Psoas muscle (tissue), 2 donors: ENCODE results near the genes ATP2B2, HRH1 and TSEN2.

DNA sequence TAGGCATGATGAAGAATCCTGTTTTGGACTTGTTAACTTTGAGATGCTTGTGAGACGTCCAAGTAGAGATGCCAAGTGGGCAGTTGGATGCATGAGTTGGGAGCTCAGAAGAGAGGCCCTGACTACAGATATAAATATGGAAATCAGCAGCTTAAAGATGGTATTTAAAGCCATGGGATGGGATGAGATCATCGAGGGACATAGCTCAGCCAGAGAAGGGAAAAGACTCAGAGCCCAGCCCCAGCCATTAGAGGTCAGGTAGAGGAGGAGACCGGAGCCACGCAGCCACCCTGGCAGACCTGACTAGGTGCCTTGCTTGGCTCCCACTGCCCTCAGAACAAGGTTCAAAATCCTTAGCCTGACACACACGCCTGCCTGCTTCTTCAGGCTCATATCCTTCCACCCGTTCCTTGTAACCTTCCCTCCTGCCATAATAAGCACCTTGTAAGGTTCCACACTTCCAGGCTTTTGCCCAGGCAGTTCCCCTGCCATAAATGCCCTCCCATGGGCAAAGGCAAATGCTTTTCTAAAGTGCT is 31.1 kb downstream of the ATP2B2 start:
- PRO-cap, 2 experiments: peak in 1 of 2 experiments; most common plus-strand start position 250 of the sequence (in 1)

DNA sequence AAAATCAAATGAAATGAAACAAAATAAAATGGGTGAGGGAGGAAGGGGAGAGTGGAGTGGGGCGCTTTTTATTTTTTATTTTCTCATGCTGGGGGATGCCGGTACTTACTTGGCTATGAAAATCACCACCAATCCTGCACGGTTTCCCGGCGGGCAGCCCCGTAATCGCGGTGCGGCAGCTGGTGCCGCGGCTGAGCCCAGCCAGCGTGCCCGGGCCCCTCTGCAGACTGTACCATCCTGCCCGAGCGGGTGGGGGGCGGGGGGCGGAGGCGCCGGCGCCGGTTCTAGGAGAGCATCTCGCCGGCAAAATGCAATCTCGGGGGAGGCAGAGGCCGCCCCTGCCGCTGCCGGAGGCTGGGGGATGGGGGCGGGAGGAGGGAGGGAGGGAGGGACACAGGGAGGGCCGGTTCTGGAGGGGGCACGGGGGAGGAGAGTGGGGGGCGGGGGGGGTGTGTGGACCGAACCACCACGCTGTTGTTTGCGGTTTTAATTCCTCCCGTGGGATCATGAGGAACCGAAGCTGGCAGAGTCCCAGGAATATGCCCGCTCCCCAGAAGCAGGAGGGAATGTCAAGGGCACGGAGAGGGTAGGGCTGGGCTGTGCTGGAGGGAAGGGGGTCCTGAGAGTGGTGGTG is at the start of gene ATP2B2:
ATP2B2 (minus strand) TSS at position 231 of the 634 bp plus-strand sequence.
- PRO-cap, 2 experiments: no peak in any of the 2 experiments

DNA sequence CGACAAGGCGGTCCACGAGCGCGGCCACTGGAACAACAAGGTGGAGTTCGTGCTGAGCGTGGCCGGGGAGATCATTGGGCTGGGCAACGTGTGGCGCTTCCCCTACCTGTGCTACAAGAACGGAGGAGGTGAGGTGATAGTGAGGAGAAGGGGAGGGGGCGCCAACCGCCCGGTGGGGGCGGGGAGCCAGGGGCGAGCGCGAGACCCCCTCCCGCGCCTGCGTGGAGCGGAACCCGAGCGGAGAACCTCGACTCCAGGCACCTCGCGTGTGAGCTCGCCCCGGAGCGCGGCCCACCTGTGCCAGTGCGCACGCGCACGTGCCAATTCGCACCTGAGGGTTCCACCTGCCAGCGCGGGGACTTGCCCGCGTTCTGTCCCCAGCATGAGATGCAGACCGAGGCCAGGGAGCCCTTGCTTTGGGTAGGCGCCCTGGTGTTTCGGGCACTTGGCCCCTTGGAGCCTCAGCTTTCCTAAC is 403 bp downstream of the SLC6A11 start:
- PRO-cap, 2 experiments: no peak in any of the 2 experiments

- PRO-cap, 2 experiments: no peak in any of the 2 experiments
Measured at GRCh38 chr3:11154046-11154930, at the start of gene HRH1. TSS of gene HRH1 (plus strand) at chr3:11154493.

DNA sequence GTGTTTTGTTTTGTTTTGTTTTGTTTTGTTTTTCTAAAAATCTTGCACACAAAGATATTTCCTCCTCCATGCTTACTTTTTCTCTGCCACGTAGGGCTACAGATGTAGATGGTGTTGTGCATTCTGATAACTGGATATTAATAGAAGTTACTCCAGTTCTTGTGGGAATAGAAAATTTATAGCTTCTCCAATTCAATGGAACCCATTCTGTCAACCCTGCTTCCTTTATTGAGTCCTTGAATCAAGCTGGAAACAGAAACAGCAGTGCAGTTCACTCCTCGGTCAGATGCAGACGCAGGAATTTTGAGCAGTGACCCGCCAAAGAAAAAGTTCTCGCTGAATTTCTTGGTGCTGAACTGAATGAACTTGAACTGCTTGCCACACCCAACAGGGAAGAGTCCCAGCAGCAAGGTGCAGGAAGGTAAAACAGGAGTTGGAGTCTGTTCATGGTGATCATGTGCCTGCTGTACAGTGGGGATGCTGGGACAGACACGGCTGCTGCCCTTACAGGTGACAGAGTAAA is 10.3 kb downstream of the HRH1 start:
- PRO-cap, 2 experiments: no peak in any of the 2 experiments

- PRO-cap, 2 experiments: no peak in any of the 2 experiments
Measured at GRCh38 chr3:11291215-11291666, 19.0 kb downstream of the ATG7 start.

- PRO-cap, 2 experiments: no peak in any of the 2 experiments
Measured at GRCh38 chr3:11454006-11454688, 181.9 kb downstream of the ATG7 start.

GRCh38 chr3:11466108-11466713 is 177.5 kb downstream of the VGLL4 start:
- PRO-cap, 2 experiments: no peak in any of the 2 experiments

DNA sequence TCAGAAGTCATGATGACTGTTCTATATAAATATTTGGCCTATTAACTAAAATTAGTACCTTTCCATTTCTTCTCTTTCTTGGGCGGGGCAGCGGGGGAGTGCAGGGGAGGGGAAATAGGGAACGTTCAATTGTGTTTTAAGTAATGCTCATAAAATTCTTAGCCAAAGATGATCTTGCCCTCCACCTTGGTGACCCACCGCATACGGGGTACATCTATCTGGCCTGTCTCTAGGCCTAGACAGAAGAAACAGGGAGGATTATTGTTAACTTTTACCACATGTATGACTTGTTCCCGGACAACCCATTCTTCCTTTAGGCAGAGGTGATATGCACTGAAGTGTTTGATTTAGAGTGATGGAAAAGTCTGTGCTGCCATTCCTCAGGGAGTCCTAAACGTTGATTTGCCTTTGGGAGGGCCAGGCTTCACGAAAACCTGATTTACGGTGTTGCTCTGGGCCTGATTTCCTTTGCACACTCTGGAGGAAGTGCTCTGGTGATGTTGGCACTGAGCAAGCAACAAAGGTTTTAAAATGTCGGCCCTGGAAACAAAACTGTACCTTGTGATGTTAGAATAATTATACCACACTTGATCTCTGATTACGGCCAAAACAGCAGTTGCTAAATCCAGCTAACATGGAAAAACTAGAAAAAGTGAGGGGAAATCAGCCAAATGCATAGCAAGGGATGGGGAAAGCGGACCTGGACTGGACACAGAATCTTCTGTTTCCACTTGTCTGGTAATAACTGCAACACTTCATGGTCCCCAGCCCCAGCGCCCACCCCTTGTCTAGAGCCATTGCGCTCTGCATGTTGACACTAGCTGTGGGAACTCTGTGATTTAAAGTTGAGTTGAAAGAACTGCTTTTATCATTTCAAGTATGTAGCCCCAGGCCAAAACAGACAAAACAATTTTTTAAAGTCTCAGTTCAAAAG is 120.3 kb downstream of the VGLL4 start:
- PRO-cap, 2 experiments: no peak in any of the 2 experiments

GRCh38 chr3:11590988-11591935 is 52.5 kb downstream of the VGLL4 start:
- PRO-cap, 2 experiments: no peak in any of the 2 experiments

DNA sequence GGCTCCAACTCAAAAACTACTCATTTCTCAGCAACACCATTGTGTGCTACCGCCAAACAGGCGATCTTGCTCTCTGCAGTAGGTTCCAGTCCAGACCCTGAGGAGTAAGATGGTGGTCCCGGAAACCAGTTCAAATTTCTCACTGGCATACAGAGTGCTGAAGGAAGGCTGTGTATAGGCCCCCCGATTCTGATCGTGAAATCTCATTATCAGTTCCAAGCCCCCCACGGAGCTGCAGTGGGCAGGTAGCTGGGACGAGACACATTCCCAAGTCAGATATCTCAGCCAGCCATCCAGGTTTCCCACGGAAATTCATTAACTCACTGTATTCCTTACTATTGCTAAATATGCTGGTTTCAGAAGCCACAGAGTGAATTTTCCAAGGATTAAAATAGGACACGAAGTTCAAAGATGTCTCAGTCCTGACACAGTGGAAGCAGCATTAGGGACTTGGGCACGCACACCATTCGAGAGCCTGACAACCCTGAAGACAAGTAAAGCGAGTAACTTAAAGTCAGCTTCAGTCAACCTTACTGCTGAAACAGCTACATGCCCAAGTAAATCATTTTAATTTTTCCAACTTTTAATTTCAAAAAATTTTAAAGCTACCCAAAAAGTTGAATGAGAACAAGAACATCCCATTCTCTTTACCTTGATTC is 29.3 kb downstream of the VGLL4 start:
- PRO-cap, 2 experiments: no peak in any of the 2 experiments

- PRO-cap, 2 experiments: no peak in any of the 2 experiments
Measured at GRCh38 chr3:11845158-11845833, 1.4 kb downstream of the TAMM41 start.

DNA sequence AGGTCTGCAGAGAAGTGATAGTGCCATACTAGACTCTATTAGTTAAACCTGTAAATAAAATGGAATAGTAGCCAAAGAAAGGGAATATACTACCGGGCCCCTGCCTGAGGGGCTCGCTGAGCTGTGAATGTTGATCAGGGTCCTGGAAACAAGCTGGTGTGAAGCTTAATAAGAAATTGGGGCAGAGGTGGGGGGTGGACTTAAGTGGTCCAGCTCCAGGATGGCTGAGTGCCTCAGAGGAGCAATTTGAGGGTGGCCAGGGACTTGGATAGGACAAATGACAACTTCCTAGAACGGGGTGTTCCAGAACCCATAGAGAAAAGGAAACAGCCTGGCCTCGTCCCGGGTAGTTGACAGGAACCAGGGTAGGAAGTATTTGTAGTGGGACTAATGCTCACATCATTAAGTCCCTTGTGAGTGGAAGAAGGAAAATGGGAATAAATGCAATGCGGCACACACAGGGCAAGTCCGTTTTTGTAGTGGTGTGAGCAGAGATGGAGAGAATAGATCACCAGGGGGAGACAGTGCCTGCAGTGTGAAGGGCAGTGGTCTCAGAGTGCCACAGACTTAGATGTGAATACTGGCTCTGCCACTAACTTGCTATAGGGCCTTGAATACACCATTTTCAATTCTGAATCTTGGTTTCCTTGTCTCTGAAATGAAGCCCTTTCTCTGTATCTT is 19.7 kb downstream of the TIMP4 start:
- PRO-cap, 2 experiments: no peak in any of the 2 experiments

- PRO-cap, 2 experiments: no peak in any of the 2 experiments
Measured at GRCh38 chr3:12143897-12144689, 14.6 kb downstream of the TIMP4 start.

- PRO-cap, 2 experiments: no peak in any of the 2 experiments
Measured at GRCh38 chr3:12159177-12159695, 524 bp upstream of the TIMP4 start.

- PRO-cap, 2 experiments: no peak in any of the 2 experiments
Measured at GRCh38 chr3:12322803-12323502, 34.1 kb downstream of the PPARG start.

GRCh38 chr3:12393760-12394268 is 90.5 kb upstream of the TSEN2 start:
- PRO-cap, 2 experiments: no peak in any of the 2 experiments

GRCh38 chr3:12481383-12481822 is 2.9 kb upstream of the TSEN2 start:
- PRO-cap, 2 experiments: no peak in any of the 2 experiments

GRCh38 chr3:12483716-12484921 is at the start of gene TSEN2:
TSS of gene TSEN2 (plus strand) at chr3:12484480.
- PRO-cap, 2 experiments: peak in 2 of 2 experiments; most common plus-strand start chr3:12484491 (in 2); most common minus-strand start chr3:12484335 (in 2)

GRCh38 chr3:12647549-12648093 is 16.3 kb downstream of the RAF1 start:
- PRO-cap, 2 experiments: no peak in any of the 2 experiments